Bronchial epithelial cell (primary cell): ENCODE data around the genes ZNF184, H2BC14 and H3C12.

GRCh38 chr6:27369469-27370683, 18.7 kb upstream of the ZNF391 start:
- RRBS, 2 experiments, result no CpG with 5 or more reads among the region's 4 CpGs

- RRBS, 2 experiments, result 2 to 3% methylated on average over 7 of the region's 38 CpGs
Measured at GRCh38 chr6:27374758-27375596, 13.6 kb upstream of the ZNF391 start.

DNA sequence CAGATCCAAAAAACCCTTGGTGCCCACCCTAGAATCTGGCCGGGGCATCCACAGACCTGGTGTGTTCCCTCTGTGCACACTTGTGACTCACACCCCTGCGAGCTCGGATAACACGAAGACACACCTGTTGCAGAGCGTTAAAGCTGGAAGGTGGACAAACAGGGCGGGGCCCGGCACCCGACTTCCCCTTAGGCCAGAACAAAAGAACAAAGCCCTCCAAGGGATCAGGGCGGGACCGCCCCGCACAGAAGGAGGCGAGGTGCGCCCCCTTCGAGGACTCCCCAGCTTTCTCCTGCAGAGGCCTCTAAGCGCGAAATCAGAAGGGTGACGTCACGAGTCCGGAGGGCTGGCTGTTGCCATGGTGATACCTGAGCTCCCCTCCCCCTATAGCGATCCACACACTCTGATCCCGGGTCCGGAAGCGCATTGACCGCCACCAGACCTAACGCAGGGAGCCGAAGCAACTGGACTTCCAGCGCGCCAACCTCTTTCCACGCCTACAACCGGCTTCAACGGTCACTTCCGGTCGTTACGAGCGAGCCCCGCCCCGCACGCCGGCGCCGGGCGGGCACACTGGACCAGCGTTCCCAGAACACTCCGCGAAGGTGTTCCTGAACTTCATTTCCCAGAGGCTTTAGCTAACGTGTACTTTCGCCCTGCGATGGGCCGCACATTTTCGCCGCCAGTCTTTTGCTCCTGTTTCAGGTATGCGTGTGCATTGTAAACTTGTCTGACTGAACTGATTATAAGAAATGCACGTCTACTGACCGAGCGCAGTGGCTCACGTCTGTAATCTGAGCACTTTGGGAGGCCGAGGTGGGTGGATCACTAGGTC, at the start of gene ZNF184:
Gene ZNF184, minus strand, starts transcription at position 501 of the 835 bp plus-strand sequence.
- RRBS, 2 experiments, result under 1 to 2% methylated on average over 11 of the region's 57 CpGs

GRCh38 chr6:27479247-27479743, 6.4 kb upstream of the ZNF184 start:
- RRBS, 2 experiments, result 0% methylated on average over 4 of the region's 28 CpGs; no CpG with 5 or more reads in 1 of the 2 experiments

DNA sequence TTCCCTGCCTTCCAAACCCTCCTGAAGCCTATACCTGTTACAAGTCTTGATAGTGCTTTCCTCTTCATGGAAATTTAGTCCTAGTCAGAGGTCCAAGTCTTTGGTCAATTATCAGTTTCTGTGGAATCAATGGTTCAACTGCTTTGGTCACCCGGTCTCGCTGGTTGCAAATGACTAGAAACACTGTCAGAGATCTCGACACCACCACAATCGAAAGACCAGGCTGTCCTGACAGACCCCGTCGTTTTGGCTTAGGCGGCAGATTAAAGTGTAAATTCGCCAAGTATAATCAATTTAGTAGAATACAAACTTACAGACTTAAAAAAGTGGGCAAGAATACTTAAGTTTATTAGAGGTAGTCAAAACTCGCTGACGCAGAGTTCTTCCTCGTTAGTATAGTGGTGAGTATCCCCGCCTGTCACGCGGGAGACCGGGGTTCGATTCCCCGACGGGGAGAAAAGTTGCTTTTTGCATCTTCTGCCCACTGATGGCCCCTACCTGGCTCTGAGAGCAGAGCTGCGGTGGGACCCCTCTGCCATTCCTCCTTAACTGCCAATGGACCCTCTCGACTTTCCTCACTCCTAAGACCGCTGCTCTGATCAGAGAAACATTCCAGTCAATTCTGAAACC, 30.6 kb upstream of the ZNF184 start:
- RRBS, 2 experiments, result no CpG with 5 or more reads among the region's 21 CpGs

DNA sequence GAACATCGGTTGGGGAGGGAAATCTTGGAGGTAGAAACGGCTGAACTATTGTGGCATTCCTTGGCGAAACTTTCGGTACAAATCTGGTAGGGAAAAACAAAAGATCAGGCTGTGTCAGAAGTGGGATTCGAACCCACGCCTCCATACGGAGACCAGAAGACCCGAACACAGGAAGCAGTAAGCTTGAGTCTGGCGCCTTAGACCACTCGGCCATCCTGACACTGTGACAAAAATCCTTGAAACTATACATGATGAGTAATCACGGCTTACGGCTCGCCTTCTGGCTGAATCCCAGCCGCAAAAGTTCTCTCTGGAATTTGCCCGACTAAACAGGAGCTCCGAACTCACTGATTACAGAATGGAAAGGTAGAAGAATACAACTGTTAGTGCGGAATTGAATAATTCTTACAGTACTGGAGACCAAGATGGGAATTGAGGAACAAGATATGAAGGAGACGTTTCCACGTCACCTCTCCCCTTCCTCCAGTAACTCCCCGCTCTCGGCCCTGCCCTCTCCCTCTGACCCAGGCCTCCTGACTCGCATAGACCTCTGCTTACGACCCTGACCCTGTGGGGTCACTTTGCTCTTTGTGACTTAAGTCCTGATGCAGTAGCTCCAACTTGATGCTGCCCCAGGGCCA, 132.7 kb upstream of the ZNF184 start:
- RRBS, 2 experiments, result no CpG with 5 or more reads among the region's 23 CpGs

DNA sequence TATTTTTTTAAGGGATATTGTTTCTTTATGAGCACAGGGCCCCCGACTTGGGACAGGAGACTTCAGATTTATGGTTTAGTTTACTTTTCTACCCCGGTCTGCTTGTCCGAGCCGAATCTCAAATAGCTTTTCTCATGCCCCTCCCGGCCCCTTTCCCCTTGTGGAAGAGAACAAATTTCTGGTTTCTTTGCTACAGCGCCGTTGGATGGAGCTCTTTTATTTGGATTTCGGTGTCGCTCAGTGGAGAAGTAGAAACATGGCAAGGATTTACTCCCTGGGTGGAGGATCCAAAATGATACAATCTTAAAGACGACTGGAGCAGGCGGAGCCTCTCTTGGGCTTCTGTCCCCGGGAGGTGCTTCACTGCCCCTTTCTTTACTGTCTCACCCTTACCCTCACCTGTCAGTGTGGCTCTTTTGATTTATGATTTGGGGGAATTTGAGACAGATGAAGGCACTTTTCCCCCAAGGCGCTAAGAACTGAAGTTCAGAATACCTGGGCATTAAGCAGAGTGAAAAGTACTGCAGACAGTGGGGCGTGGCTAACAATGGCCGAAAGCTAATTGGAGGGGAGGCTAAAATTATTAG, 144.8 kb upstream of the ZNF184 start:
- RRBS, 2 experiments, result no CpG with 5 or more reads among the region's 15 CpGs

DNA sequence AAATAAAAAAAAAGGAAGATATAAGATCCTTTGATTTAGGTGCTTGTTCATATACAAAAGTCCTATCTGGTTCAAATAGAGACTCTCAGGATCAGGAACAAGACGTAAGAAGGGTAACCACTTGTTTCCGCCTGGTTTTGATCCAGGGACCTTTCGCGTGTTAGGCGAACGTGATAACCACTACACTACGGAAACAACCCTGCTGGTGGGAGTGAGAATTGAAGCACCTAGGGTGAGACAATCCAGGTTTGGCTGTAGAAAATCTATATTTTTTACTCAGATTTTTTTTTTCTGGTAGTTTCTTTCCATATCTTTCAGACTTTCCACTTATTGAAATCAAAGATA, 157.0 kb downstream of the H2BC13 start:
- RRBS, 2 experiments, result no CpG with 5 or more reads among the region's 7 CpGs

- RRBS, 2 experiments, result no CpG with 5 or more reads among the region's 13 CpGs
Measured at GRCh38 chr6:27670318-27670801, 137.4 kb downstream of the H2BC13 start.

GRCh38 chr6:27777410-27778093, 30.2 kb downstream of the H2BC13 start:
- RRBS, 2 experiments, result no CpG with 5 or more reads among the region's 12 CpGs

DNA sequence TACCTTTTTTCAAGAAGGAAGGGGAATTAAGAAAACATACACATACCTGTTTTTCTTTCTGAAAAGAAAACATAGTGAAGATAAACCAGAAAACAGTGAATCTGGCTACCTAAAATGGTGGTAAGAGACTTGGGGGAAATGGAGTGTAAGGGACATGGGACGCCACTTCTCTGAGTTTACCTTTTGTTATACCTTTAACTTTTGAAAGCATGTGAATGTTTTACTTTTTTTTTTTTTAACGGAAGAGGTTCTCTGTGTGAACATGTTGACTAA, 28.9 kb downstream of the H2BC13 start:
- RRBS, 2 experiments, result no CpG with 5 or more reads among the region's 2 CpGs

GRCh38 chr6:27792746-27793419, 14.8 kb downstream of the H2BC13 start:
- RRBS, 2 experiments, result 0% methylated on average over 3 of the region's 22 CpGs; no CpG with 5 or more reads in 1 of the 2 experiments

DNA sequence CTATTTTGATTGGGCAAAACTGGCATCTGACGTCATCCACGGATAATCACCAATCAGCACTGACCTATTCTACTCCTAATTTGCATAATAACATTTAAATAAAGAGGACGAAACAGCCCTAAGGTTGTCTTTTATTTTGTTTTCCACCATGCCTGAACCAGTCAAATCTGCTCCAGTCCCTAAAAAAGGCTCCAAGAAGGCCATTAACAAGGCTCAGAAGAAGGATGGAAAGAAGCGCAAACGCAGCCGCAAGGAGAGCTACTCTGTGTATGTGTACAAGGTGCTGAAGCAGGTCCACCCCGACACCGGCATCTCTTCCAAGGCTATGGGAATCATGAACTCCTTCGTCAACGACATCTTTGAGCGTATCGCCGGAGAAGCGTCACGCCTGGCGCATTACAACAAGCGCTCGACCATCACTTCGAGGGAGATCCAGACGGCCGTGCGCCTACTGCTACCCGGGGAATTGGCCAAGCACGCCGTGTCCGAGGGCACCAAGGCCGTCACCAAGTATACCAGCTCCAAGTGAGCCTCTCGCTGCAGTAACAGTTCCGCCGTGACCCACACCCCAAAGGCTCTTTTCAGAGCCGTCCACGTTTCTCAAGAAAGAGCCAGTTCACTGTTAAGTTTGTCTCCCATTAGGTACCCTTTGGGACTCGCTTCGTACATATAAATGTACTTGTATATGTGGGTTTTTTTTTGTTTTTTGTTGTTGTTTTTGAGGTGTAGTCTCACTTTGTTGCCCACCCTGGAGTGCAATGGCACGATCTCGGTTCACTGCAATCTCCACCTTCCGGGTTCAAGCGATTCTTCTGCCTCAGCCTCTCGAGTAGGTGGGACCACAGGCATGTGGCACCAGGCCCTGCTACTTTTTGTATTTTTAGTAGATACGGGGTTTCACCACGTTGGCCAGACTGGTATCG, at the start of gene H2BC14:
Gene H2BC14, plus strand, starts transcription at position 127 of the 923 bp plus-strand sequence.
- RRBS, 2 experiments, result under 1 to 4% methylated on average over 5 to 9 of the region's 42 CpGs

GRCh38 chr6:27834805-27835316, 3.3 kb downstream of the H2AC15 start:
- RRBS, 2 experiments, result no CpG with 5 or more reads among the region's 4 CpGs

- RRBS, 2 experiments, result no CpG with 5 or more reads among the region's 62 CpGs
Measured at GRCh38 chr6:27890319-27891441, at the start of gene H3C12. H3C12 (minus strand) TSS chr6:27890826.

GRCh38 chr6:27902041-27903523, 9.4 kb downstream of the H2BC17 start:
- RRBS, 2 experiments, result no CpG with 5 or more reads among the region's 42 CpGs

- RRBS, 2 experiments, result no CpG with 5 or more reads among the region's 3 CpGs
Measured at GRCh38 chr6:28135407-28135750, 6.3 kb upstream of the ZKSCAN8 start.

- RRBS, 2 experiments, result under 1 to 3% methylated on average over 6 to 7 of the region's 27 CpGs
Measured at GRCh38 chr6:28212092-28213109, 12.7 kb upstream of the ZSCAN9 start.

- RRBS, 2 experiments, result no CpG with 5 or more reads among the region's 7 CpGs
Measured at GRCh38 chr6:28226811-28227693, 2.0 kb downstream of the ZSCAN9 start.

- RRBS, 2 experiments, result no CpG with 5 or more reads among the region's 9 CpGs
Measured at GRCh38 chr6:28474190-28474936, 31.1 kb upstream of the ZSCAN23 start.